Endodermal cell (in vitro differentiated cells): ENCODE measurements around the genes TC2N and SLC24A4.

GRCh38 chr14:91337991-91338395 lies 79.6 kb downstream of the CCDC88C start:
- PRO-cap = no peak

GRCh38 chr14:91349310-91350001 lies 68.2 kb downstream of the CCDC88C start:
- PRO-cap = no peak

- PRO-cap = no peak
Measured at GRCh38 chr14:91353966-91354732, 63.5 kb downstream of the CCDC88C start.

DNA sequence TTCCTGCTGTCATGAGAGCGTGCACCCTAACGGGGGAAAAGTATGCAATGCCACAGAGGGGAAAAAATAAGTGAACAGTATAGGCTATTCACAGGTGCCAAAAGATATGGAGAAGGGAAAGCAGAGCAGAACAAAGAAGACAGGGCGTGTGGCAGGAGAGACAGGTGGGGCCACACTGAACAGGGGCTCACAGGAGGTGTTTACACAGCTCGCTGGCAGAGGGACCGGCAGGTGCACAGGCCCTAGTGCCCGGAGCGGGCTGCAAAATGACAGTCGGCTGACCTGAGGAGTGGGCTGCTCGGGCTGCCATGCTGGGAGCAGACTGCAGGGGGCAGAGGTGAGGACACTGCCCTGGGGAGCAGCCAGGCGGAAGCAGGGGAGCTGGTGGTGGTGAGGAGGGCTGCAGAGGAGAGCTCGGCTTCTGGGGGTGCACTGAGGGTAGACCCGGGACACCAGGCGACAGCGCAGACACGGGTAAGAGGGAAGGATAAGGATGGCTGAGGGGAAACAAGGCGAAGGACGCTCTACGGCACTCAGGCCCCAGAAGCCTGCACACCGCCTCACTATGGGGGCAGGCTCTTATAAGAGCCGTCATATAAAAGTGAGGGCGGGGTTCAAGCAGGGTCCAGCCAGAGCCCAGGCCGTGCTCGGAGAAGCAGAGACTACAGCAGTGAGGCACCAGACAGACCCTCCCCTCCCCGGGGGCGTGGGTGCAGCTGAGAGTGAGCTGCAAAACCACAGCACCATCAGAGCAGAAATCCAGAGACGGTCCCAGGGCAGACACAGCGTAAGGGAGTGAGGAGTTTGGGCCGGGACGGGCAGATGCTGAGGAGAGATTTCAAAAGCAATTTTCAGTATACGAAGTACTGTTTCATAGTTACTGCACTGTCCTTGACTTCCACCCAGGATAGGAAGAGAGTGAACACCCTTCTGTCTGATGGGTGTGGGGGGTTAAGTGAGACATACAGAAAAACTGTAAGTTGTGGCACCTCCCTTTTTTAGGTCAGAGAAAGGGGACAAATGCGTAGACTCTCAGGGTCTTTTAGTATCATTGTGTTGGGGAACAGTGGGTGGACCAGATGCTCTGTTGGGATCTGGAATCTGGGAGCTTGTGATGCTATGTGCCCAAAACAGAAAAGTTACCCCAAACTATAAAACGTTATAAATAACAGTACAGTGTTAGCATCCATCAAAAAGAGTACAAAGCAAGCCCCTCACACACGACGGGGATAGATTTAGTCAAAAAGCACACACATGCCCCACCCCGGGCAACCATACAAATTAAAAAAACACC lies 62.4 kb downstream of the CCDC88C start:
- PRO-cap = no peak

GRCh38 chr14:91363966-91364628 lies 53.5 kb downstream of the CCDC88C start:
- PRO-cap = no peak

- PRO-cap = no peak
Measured at GRCh38 chr14:91377879-91378322, 39.7 kb downstream of the CCDC88C start.

DNA sequence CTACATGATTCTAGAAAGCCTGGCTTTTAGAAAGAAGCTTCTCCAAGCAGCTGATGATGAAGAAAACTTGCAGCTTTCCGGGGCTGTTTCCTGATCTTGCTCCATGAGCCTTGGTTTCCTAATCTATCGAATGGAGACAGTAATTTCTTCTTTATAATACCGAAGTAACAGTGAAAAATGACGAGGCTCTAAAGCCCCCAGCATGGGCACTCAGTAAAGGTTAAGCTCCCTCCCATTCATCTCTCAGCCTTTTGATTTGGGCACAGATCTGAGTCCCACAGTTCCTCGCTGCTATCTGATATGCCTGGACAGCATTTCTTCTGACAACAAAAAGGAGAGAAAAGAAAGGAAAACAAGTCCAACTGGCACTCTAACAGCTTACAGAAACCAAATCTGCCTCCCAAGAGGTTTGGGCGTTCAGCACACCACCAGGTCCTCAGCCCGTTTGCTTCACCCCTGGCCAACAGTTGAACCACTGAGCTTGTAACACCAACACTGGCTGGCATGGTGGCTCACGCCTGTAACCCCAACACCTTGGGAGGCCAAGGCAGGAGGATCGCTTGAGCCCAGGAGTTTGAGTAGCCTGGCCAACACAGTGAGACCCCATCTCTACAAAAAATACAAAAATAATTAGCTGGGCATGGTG lies 19.6 kb downstream of the CCDC88C start:
- PRO-cap = no peak

DNA sequence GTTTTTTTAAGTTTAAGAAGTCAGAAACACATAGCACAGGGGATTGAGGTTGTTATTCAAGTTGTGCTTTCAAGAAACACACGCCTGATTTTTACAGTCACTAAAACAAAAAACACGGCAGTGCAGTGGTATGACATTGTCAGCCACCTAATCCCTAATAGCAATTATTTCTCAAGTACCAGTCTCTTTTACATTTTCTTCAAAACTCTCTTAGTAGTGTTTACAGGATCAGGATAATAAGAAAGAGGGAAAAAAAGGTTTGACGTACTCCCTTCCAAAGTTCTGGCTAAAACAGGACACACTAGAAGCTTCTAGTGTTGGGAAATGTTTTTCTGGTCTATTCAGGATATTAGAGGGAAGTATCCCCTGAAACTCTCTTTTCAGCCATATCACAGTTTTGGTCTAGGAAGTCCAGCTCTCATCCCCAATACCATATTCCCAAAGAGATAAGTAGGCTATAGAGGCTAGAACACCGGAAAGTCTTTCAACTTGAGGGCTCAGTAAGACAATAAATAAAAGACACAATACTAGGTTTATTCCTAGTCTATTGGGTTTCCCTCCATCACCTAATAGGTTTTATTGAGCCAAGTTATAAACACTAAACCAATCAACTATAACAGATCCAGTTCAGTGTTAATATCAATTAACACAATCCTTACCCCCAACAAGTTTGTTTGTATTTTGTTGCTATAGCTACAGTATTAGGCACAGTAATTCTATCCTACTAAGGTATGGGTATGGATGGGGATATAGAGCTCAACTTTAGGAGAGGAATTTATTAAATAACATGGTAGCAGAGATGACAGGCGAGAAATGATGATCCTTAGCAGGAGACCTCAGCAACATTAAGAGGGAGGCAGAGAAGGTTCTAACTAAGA lies 13.6 kb downstream of the PPP4R3A start:
- PRO-cap = no peak

GRCh38 chr14:91509484-91509784 lies 676 bp downstream of the PPP4R3A start:
- PRO-cap = unidirectional peak, plus-strand start at chr14:91509500; bidirectional peak, plus-strand start at chr14:91509709, minus-strand start at chr14:91509595

DNA sequence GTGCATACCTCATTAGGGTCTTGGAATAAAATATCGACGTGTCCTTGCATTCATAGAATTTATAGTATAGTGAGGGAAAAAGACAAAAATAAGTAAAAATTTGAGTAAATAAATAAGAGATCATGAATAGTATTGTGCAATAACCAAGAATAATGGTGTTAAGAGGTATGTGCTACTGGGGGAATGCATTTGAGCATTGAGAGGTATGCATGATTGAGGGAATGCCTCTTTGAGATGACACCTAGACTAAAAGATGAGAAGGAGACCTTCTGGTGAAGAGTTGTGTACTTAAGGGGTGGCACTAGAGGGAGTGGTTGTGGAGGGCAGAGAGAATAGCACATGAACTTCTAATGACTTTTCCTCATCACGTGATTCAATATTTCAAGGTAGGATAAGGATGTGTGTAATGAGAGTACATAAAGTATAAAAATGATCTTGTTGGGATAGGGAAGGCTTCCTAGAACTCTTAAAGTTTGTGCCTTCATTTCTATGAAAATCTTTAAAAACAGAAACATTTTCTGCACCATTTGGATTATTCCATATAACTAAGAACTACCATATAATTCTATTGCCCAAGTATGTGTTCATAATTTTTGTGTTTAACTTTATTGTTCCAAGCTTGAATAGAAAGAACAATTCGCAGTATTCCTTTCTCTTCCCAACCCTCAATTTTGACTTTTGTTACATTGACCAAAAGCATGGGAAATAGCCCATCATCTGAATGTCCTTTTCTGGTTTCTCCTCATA lies 19.0 kb upstream of the CATSPERB start:
- PRO-cap = no peak

DNA sequence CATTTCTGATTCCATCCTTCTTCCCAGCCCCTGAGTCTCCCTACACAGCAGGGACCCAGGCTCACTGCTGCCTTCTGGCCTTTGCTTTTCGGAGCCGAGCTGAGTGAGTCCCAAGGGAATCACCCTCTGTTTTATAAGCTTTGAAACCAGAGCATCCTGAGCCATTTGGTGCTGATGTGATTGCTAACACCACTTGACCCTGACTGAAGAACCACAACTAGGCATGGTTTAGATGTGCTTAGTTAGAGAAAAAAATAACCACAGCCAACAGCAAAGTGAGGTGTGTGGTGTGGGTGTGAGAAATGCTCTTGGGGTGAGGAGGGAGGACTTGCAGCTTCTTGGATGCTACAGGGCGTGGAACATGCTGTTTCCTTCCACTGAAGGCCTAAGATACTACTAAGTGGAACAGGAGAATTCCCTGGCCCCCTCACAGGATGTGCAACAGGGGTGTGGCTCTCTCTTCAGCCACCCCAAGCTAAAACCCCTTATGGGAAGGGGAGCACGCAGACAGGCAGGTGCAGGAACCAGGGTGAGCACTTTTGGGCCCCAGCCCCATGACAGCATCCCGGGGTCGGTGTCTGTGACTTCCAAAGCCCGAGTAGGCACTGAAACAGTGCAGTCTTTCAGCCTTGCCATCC lies at the start of gene TC2N:
Gene TC2N (minus strand): TSS at position 205 of the 638 bp plus-strand sequence.
- PRO-cap = no peak

GRCh38 chr14:91871808-91872962 lies 4.8 kb upstream of the TC2N start:
- PRO-cap = no peak

- PRO-cap = no peak
Measured at GRCh38 chr14:91903215-91903656, 35.9 kb upstream of the TC2N start.

GRCh38 chr14:91964795-91965313 lies 17.4 kb upstream of the FBLN5 start:
- PRO-cap = no peak

DNA sequence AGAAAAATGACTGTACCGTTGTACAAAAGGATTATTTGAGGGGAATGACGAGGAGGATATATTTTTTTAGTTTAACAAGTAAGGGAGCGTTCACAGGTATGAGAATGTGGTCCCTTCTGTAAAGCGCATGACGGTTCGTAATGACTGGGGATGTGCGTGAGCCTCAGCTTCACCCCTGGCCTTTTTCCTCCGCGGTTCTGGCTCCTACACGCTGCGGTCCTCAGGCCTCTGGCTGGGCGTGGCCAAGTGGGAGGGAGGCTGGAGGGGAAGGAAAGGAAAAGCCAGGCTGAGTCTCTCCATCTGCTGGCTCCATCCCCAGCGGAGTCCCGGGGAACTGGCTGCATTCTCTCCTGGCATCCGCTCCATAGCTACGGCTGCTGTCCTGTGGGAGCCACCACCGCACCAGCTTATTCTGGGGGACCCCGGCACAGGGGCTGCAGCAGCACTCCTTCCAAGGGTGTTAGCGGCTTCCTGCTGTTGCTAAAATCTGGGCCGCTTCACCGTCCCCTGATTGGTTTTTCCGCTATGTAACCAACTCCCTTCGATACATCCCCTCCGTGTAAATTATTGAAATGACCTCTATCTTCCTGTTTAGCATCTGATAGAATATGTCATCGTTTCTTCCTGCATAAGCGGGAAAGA lies 68.2 kb upstream of the SLC24A4 start:
- PRO-cap = no peak

DNA sequence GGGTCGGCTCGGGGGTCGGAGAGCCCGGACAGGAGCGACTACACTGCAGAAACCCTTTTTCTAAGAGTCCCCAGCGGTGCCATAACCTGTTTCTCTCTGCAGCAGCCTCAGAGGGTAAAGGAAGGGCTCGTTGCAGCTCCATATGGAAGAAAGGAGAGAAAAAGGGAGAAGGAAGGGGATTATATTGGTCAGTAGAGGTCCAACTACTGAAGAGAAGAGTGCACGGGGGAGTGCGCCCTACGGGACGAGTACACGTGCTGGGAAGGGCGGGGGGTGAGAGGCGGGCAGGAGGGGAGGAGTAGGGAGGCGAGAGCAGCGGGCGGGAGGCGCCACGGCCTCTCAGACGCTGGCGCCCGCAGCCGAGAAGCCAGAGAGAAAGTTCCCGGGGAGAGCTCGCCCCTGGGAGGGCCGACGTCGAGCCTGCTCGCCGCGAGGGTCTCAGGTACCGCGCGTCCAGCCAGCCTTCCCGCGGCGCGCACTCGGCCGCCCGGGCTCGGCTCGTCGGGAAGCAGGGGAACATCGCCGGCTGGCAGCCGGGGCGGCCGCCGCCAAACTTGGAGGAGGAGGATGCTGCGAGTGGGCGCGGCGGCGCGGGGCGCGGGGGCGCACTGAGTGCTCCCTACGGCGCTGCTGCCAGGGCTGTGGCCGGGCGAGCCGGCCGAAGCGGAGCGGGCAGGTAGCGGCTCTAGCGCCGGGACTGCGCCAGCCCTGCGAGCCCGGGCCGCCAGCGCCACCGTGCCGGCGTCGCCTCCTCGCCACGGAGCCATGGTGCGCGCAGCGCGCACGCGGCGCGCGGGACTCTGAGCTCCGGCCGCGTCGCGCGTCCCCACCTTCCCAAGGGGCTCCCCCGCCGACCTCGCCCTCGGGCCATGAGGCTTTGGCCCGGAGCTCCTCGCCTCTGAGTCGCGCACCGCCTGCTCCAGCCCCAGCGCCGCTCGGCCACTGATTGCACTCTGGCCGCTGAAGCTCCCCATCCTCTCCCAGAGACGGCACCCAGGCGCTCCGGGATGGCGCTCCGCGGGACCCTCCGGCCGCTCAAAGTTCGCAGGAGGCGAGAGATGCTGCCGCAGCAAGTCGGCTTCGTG lies at the start of gene SLC24A4:
Gene SLC24A4 (plus strand): TSS at position 342 of the 1,085 bp plus-strand sequence.
- PRO-cap = no peak

DNA sequence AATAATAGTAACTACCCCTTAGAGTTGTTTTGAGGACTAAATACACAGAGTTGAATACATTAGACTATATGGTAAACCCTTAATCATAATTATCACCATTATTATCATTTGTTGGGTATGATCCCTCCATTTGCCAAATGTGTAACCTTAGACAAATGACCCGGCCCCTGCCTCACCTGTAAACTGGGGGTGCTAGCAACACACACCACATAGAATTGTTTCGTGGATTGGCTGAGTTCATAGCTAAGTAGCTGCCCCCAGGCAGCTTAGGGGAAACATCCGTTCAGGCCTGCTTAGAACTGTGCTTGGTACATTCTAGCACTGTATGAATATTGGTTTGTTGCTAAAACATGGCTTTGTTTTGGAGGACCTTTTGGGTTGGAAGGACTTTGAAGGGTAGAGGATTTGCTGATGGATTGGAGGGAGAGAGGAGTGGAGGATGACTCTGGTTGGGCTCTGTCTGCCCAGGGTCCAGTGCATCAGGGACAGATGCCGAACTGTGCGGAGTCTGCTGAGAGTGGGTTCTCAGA lies 2.0 kb downstream of the RIN3 start:
- PRO-cap = no peak

DNA sequence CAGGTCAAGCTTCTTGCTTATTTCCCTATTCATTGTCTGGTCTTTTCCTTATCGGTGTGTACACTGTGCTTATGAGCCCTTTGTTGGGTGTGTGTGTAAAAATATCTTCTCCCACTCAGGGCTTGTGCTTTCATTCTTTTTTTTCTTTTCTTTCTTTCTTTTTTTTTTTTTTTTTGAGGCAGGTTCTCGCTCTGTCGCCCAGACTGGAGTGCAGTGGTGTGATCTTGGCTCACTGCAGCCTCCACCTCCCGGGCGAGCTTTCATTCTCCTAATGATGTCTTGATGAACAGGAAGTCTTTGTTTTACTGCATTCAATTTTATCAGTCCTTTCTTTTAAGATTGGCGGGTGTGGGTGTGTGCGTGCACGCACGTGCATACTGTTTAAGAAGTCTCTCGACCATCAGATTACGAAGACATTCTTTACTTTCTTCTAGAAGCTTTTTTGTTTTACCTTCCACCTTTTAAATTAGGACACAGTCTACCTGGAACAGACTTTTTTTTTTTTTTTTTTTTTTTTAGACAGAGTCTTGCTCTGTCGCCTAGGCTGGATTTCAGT lies 21.7 kb downstream of the RIN3 start:
- PRO-cap = no peak

- PRO-cap = no peak
Measured at GRCh38 chr14:92633180-92633692, 115.2 kb downstream of the LGMN start.

DNA sequence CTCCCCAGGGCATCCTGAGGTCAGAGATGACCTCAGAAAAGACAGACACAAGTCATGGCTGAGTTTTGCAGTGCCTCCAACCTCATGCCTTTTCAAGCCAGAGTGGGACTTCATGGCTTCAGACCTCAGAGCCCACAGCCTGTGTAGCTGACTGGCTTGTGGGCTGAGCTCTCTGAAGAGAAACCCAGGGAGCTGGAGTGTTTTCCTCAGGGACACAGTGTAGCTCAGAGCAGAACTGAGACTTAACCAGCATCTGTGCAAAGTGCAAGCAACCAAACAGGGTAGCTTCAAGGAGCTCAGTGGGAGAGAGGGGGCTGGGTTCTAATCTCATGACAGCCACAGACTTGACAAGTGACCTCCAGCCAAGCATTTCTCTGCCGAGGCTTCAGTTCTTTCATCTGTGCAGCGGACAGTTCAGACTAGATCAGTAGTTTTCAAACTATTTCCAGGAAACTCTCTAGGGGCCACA lies 80.1 kb downstream of the LGMN start:
- PRO-cap = no peak